ENCODE measurements around the gene RBP3.

DNA sequence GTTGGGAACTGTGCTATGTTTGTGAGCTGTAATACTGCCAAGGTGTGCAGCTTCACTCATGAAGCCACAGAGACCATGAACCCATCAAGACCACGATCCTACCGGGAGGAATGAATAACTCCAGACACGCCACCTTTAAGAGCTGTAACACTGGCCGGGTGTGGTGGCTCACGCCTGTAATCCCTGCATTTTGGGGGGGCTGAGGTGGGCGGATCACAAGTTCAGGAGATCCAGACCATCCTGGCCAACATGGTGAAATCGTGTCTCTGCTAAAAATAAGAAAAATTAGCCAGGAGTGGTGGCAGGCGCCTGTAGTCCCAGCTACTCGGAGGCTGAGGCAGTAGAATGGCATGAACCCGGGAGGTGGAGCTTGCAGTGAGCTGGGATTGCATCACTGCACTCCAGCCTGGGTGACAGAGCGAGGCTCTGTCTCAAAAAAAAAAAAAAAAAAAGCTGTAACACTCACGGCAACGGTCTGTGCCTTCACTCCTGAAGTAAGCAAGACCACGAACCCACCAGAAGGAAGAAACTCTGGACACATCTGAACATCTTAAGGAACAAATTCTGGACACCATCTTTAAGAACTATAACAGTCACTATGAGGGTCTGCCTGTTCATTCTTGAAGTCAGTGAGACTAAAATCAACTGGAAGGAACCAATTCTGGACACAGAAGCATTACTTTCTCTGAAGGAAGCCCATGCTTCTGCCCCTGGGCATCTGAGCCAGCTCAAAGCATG is 132.7 kb upstream of the GDF10 start:
- PRO-cap: no peak
- RAMPAGE, long total RNA: no peak

DNA sequence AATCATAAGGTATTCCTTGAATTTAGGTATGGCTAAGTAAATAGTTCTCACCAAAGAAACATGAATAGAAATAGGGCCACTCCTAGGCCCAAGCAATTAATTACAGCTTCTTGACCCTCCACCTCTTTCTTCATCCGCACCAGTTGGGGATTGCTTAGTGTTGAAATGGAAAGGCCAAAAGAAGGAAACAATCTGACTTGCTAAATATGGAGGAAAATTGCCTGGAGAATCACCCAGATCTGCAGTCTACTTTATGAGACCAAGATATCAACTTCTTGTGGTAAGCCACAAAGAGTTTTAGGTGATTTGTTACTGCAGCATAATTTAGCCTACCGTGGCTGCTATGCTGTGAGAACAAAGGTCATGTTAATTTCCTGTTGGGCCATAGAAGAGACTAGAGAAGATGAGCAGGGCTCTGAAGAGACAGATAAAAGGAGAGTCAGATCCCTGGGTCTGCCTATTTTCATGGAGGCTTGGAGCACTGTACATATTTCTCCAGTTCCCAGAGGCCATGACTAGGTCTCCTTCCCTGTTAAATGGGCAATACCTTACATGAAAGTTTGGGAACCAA is 93.4 kb upstream of the GDF10 start:
- PRO-cap: no peak
- RAMPAGE, long total RNA: no peak

DNA sequence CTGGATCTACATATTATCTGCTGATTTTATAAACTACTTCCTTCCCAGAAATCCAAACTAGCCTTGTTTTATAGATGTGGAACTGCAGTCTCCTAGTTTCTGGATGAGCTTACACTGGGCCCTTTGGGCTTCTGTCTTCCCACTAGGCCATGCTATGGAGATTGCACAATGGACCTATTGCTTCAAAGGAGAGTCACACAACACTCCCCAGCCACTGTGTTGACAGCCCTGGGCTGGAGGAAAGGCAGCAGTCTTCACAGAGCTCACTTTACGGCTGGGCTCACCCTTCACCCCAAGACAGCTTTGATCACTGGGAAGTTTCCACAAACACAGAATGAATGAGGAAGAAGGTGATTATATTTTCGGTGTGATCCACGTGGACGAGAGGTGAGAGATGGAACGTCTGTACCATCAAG is 92.8 kb upstream of the GDF10 start:
- PRO-cap: no peak
- RAMPAGE, long total RNA: no peak

- PRO-cap: no peak
- RAMPAGE, long total RNA: no peak
Measured at GRCh38 chr10:47330531-47331128, 8.4 kb downstream of the GDF2 start.

- PRO-cap: no peak
- RAMPAGE, long total RNA: no peak
Measured at GRCh38 chr10:47348224-47348591, at the start of gene RBP3. TSS of gene RBP3 (plus strand) at chr10:47348363.

GRCh38 chr10:47599583-47600083 is 76.2 kb upstream of the AGAP9 start:
- PRO-cap: no peak
- RAMPAGE, long total RNA: no peak

GRCh38 chr10:47673108-47673459 is 90.3 kb downstream of the SYT15B start:
- PRO-cap: no peak
- RAMPAGE, long total RNA: no peak

DNA sequence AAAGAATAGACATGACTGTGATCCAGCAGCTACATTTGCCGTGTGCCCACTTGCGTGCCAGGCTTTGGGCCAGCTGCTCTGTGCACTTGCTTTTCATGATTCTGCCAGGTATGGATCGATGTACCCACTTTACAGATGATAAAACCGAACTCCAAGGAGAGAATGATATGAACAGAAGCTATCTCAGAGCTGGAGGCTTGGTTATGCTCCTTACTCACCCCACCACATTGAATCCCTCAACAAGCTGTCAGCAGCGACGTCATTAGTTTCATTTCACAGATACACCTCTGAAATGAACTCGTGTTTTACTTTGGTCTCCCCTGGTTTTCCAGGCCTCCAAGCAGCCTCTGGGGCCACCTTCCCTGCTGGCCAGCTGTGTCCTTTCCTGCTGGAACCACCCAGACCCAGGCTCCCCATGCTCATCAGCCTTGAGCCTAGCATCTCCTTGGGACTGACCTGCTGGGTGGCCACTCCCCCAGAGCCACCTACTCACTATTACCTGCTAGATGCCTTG is 11.9 kb upstream of the WDFY4 start:
- PRO-cap: no peak
- RAMPAGE, long total RNA: no peak

DNA sequence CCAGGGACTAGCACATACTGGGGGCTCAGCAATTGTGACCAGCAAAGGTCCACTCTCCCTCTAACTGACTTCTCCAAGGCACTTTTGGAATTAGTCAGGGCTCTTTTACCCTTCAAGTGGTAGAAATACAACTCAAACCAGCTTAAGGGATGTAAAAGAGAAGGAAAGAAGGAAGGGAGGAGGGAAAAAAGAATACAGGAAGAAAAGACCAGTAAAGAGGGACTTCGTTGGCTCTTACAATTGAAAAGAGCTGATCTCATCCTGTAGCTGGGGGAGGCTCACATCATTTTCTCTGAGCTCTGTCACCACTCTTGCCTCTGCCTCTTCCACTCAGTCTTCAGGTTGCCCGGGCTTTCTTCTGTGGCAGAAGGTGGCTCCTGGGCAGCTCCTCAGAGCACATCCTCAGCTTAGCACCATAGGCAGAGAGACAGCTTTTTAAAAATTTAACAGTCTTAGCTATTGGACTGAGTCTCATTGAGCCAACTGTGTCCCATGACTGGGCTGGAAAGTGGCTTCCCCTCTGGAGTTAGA is 119.0 kb downstream of the WDFY4 start:
- PRO-cap: no peak
- RAMPAGE, long total RNA: no peak

GRCh38 chr10:49113733-49114038 is 1.6 kb downstream of the VSTM4 start:
- PRO-cap: no peak
- RAMPAGE, long total RNA: no peak

- PRO-cap: no peak
- RAMPAGE, long total RNA: no peak
Measured at GRCh38 chr10:49183648-49184065, 4.5 kb downstream of the TMEM273 start.

DNA sequence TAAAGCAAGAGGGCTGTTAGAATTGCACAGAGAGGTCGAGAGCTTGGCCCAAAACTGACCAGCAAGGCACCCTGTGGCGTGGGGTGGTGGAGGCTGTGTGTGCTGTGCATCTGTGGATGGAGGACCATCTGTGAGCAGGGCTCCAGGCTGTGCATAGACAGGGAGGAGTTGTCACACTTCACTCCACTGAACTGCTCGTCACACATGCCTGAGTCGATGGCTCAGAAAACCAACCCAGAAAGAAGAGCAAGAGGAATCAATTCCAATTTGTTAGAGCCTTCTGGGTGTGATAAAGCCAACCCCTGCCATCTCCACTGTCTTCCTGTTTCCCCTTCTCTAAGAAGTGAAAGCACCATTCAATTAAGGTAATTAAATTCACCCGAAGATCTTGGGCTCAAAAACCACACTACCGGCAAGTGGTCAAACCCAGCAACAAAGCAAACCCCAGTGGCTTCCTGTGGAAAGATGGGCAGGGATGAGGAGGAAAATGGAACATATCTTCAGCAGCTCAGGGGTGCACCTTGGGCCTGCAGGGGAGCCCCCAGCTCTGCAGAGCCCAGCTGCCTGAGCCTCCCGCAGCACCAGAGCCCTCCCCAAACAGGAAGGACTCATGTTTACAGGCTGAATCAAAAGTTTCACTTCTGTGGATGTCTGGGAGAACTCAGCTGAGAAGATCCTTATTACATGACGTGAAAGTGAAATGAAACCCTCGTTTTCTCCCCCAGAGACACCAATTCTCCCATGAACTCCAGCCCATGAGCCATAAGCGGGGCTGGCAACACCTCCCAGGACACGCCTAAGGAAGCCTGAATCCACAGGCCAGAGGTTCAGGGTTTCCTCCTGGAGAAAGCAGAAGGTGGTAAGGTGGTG is 10.9 kb downstream of the C10orf71 start:
- PRO-cap: no peak
- RAMPAGE, long total RNA: no peak

GRCh38 chr10:49419019-49419528 is 23.2 kb upstream of the DRGX start:
- PRO-cap: no peak
- RAMPAGE, long total RNA: no peak

DNA sequence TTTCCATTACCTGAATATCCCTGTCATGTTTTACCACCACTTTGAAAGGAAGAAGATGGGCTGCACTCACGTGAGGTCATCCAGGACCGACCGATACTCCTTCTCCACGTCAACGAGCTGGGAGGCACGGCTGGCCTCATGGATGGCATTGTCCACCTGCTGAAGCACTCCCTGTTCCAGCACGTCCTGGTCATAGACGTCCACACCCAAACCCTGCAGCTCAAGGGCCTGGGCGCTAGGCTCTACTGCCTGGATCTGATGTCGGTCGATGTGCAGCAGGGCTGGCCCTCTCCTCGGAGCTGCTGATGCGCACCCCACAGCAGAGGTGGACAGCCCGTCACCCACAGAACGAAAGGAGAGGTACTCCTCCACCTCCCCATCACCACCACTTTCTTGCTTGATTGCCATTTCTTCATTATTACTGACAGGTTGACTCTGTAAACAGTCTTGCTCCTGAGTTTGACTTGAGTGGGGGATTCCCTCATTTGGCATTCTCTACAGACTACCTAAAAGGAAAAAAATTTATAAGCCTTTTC is 6.4 kb downstream of the ERCC6 start:
- PRO-cap: no peak
- RAMPAGE, long total RNA: no peak

DNA sequence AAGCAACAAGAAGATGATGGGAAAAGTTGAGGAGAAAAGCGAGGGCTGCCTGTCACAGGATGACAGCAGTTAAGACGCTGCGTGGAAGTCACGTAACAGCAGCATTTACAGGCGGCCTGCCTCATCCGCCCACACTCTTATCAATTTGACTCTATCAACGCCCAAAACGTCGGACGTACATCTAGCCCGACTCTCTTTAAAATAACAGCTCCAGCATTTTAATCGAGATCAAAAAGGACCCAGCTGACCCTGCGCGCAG is 561 bp downstream of the ERCC6 start:
- PRO-cap: no peak
- RAMPAGE, long total RNA: no peak

- PRO-cap: no peak
- RAMPAGE, long total RNA: no peak
Measured at GRCh38 chr10:49703118-49703359, 23.6 kb downstream of the C10orf53 start.

GRCh38 chr10:49962940-49963568 is 21.2 kb downstream of the TIMM23B start:
- PRO-cap: no peak
- RAMPAGE, long total RNA: no peak

DNA sequence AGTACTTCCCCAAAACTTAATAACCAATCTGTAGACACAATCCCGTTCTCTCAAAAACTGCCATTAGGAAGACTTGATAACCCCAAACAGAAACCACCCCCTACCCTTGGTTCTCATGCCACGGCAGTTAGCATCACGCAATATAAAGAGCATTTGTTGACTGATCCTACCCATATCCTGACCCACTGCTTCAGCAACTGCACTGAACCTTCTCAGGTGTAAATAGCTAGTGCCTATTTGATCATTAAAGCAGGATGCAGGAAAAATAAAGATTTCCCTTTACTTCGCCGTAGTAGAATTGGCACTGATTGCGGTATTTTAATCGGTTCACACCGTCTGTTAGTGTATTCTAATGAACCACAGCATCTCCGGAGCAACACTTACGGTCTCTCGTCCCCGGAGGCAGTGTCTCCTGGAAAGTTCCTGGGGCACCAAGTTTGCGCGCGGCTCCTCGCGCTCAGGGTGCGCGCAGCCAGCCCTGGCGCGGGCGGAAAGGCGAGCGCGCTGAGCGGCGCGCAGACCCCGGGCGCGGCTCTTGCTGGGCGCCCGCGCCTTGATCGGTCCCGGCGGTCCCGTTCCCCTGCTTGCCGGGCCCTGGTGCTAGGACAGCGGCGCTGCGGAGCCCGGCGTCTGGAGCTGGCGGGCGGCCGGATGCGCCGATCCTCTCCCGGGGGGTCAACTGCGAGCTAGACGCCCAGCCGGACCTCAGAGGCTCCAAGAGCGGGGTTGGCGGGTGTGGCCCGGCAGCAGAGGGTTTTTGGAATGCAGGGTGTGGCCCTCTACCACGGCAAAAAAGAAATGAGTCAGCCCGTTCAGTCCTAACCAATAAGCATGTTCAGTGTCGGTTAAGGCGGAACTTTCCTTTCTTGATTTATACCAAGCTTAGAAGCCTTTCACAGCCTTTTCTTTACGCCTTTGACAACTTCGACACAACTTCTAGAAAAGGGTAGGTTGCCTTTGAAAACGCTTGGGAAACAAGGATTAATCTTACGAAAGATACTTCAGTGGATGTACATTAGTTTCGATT is 166.7 kb upstream of the ASAH2 start:
- PRO-cap: no peak
- RAMPAGE, long total RNA: no peak

GRCh38 chr10:50512929-50513692 is 110.6 kb downstream of the SGMS1 start:
- PRO-cap: no peak
- RAMPAGE, long total RNA: no peak

GRCh38 chr10:50577535-50578219 is 46.1 kb downstream of the SGMS1 start:
- PRO-cap: no peak
- RAMPAGE, long total RNA: no peak